Measurements from ENCODE around the genes SERPIND1 and LRRC74B.

- PRO-cap: no peak
- RAMPAGE, long total RNA: no peak
- RRBS: no CpG with 5 or more reads among the region's 11 CpGs
These were observed 22.4 kb upstream of the TXNRD2 start for GRCh38 chr22:19963877-19964490.

DNA sequence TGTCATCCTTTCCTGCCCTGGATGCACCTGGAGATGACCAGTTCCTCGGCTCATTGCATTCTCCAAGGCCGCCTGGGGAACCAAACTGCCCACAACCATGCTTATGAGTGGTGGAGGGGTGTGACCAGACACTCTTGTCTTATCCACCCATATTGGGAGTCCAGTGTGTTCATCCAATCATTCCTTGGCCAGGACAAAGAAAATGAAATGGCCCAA is 1.2 kb upstream of the ARVCF start:
- PRO-cap: no peak
- RAMPAGE, long total RNA: no peak
- RRBS: no CpG with 5 or more reads among the region's 2 CpGs

GRCh38 chr22:20043107-20043684 is 22.3 kb downstream of the TANGO2 start:
- PRO-cap: no peak
- RAMPAGE, long total RNA: no peak
- RRBS: no CpG with 5 or more reads among the region's 20 CpGs

- PRO-cap: bidirectional peak, plus-strand start at chr22:20131252, minus-strand start at chr22:20131080
- RAMPAGE, long total RNA: no peak
- RRBS: 2% methylated on average over 21 of the region's 51 CpGs
These were observed 684 bp upstream of the ZDHHC8 start for GRCh38 chr22:20130817-20131423.

- PRO-cap: no peak
- RAMPAGE, long total RNA: no peak
- RRBS: 33% methylated on average over 6 of the region's 26 CpGs
These were observed 29.9 kb downstream of the RTN4R start for GRCh38 chr22:20237933-20238945.

DNA sequence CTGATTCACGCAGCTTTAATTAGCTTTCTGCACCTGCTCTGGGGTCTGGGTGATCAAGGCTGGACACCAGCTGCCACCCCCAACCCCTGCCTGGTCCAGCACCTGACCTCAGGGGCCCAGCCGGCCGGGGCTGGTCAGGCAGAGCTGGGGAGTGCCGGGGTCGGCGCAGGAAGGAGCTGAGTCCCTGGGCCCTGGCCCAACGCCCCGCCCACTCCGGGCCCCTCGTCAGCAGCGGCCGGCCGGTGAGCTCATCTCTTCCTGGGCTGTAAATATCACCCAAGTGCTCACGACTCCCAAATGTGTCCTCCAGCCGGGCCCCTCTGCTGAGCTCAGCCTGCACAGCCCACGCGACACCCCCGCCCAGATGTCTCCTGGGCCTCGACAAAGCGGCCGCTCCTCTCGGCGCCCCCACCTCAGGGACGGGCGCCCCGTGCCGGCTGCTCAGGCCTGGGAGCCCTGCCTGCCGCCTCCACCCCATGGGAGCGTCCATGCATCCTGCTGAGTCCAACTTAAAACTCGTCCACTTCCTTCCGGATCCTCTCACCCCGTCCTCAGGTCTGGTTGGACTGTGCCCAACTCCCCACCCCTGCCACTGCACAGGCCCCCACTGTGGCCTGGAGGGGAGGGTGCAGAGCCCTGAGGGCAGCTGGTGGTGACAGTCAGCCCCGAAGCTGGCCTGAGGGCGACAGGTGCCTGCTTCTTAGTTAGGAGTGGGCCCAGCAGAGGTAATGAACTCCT is 29.0 kb downstream of the RTN4R start:
- PRO-cap: no peak
- RAMPAGE, long total RNA: no peak
- RRBS: 22% methylated on average over 18 of the region's 34 CpGs

DNA sequence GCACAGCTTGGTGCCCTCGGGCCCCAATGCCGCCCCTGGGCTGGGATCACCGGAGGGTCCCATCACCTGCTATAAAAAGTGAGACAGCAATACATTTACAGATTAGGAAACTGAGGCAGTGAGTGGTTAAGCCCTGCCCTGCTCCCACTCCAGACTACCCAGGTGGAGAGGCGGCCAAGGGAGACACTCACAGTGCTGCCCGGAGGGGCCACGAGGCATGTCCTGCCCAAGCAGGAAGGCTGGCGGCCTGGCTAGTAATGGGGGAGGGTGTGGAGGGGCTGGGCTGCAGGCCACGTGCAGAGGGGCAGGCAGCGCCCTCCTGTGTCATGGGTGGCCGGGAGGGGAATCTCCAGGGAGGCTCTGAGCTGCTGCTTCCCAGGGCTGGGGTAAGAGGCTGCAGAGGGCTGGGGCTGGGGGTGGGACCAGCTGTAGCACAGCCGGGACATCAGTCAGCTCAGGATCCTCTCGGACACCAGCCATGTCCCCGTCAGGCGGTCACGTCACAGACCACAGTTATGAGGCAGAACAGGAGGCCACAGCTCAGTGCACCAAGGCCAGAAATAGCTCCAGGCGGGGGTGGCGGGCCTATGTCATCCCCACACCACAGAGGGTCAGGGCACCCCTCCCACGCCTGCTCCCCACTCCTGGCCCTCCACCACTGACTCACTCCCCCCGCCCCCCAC is 21.2 kb downstream of the RTN4R start:
- PRO-cap: no peak
- RAMPAGE, long total RNA: no peak
- RRBS: 70% methylated on average over 5 of the region's 19 CpGs

GRCh38 chr22:20322935-20323235 is 3.0 kb upstream of the DGCR6L start:
- PRO-cap: no peak
- RAMPAGE, long total RNA: no peak
- RRBS: no CpG with 5 or more reads among the region's 8 CpGs

DNA sequence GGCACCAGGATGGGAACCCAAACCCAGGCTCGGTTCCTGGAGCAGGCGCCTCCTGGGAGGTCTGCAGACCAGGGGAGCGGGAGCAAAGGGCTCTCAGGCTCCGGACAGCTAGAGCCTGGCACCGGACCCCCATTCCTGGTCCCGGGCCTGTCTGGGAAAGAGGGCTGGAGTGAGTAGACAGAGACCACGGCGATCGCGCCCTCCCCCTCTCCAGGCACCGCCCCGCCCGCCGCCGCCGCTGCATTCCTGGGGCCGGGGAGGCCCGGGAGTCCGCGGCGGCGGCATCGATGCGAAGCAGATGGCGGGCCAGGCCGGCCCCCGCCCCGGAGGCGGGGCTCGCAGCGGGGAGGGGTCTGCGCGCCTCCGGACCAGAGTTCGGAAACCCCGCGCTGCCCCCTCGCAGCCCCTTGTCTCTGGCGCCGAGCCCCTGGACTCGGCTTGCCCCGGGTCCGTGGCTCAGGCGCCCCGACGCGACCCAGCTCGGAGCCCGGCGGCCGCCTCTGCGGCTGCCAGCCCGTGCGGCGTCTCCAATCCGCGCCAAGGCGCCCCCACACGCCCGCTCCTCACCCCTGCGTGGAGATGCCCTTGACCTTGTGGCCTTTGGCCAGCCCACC is 1.4 kb downstream of the SCARF2 start:
- PRO-cap: no peak
- RAMPAGE, long total RNA: no peak
- RRBS: 1% methylated on average over 38 of the region's 61 CpGs

GRCh38 chr22:20436963-20437410 is 638 bp downstream of the SCARF2 start:
- PRO-cap: no peak
- RAMPAGE, long total RNA: no peak
- RRBS: 4% methylated on average over 13 of the region's 27 CpGs

DNA sequence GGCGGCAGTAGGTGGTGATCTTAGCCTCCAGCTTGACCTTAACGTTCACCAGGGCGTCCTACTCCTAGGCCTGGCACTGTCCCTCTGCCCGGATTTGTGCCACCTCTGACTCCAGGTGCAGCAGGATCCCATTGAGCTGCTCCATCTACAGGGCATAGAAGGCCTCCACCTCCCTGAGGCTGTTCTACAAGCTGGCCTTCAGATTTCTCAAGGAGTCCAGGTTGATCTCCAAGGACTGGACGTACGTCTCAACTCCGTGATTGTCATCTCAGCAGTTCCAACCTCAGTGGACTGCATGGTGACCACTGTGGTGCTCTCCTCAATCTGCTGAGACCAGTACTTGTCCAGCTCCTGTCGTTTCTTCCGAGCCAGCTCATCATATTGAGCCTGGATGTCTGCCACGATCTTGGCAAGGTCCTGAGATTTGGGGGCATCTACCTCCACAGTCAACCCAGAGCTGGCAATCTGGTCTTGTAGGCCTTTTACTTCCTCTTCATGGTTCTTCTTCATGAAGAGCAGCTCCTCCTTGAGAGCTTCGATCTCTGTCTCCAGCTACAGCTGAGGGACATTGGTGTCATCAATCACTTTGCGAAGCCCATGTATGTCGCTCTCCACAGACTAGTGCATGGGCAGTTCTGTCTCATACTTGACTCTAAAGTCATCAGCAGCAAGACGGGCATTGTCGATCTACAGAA is 12.5 kb downstream of the KLHL22 start:
- PRO-cap: no peak
- RAMPAGE, long total RNA: no peak
- RRBS: no CpG with 5 or more reads among the region's 15 CpGs

- PRO-cap: no peak
- RAMPAGE, long total RNA: no peak
- RRBS: no CpG with 5 or more reads among the region's 18 CpGs
These were observed 11.9 kb downstream of the KLHL22 start for GRCh38 chr22:20483656-20484183.

GRCh38 chr22:20662482-20663059 is 111.3 kb upstream of the SERPIND1 start:
- PRO-cap: no peak
- RAMPAGE, long total RNA: no peak
- RRBS: no CpG with 5 or more reads among the region's 5 CpGs

DNA sequence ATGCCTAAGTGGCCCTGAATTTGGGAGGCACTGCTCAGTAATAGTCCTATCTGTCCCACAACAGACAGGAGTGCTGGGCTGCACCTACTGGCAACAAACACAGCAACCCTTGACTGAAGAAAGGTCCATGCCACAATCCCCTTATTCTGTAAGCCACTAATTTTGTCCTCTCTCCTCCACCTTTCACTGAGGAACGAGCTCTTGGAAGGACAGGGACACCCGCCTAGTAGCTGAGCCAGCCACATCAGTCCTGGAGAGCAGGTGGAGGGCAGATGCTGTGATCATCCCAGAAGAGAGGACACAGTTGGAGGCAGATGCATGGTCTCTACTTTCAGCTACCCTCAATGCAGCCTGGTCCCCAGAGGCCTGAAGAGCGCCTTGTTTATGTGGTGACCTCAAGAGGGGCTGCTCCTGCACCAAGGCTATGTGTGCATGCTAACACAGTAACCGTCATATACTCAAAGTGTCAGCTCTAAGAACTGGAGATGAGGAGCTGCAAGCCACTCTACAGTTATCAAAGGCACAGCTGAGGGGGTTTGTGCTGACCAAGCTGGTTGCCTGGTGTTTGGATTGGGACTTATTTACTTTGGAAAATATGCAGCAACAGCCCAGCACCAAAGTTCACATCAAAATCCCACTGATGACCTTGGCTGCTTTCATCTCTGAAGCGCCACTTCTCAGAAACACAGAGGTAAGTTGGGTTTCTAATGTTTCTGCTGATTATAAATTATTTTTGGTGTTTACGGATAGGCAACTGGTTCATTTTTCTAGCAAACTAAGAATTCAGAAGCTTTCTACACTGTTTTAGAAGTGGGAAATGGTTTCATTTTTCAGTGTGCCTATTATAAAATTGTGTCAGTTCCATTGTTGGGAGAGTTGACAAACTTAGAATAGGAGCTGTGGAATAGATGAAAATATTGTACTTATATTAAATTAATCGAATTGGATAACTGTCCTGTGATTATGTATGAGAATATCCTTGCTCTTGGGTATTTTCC is at the start of gene SERPIND1:
Gene SERPIND1, plus strand, starts transcription at position 659 of the 998 bp plus-strand sequence.
- PRO-cap: no peak
- RAMPAGE, long total RNA: no peak
- RRBS: no CpG with 5 or more reads among the region's 7 CpGs

DNA sequence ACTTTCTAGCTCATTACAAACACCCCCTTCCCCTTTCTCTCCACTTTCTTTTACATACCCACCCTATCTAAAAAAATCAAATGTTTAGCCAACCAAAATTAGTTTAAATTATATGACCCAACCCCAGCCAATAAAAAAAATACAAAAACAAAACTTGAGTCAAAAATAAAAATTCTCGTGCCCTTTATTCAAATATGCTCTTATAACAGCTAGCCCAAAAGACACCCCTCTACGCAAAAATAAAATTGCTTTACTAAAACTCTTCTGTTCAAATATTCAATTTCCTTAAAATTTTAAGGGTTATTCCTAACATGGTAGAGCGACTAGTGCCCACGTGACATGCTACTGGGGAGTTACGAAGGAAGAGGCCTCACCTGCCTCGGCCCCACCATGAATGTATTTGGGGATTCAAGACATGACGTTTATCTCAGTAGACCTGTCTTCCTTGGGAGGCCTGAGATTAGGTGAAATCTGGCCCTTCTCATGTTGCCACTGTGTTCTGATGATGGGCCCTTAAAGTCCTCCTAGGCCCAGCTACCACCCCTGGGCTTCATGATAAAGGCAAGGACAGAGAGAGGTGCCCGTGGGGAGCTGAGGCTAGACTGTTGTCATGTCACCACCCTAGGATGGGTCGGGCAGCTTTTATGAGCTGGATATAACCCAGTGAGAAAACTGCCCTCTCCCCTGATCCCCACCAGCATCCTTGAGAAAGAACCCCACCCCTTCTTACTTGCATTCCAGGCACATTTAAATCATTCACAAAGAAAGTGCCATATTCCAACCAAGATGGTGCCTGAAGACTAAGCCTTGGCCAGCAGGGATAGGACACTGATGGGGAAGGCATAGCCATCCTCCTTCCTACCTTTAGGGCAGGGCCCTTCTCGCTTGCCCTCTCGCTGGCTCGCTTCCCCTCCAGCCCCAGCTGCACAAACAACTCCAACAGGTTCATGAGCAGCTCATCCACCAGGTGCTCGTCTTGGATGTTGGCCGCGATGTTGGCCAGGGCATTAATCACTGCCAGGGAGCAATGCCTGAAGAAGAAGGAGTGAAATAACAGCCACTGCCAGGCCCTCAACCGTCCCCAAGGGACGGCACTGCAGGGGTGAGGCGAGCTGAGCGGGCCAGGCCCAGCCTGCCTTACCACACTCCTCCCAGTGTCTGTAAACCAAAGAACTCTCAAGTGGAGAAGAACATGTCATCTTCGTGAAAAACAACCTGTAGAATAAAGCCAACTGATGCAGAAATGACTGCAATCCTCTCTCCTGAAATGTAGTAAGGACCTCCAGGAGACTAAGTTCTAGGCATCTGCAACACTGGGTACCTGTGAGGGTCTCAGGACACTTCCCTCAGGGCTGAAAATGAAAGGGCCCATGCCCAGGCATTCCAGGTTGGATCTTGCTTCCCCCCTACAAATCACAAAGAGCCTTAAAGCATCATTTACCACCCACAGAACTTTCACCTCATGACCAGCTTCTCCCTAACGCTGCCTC is 21.9 kb downstream of the SERPIND1 start:
- PRO-cap: no peak
- RAMPAGE, long total RNA: no peak
- RRBS: no CpG with 5 or more reads among the region's 21 CpGs

DNA sequence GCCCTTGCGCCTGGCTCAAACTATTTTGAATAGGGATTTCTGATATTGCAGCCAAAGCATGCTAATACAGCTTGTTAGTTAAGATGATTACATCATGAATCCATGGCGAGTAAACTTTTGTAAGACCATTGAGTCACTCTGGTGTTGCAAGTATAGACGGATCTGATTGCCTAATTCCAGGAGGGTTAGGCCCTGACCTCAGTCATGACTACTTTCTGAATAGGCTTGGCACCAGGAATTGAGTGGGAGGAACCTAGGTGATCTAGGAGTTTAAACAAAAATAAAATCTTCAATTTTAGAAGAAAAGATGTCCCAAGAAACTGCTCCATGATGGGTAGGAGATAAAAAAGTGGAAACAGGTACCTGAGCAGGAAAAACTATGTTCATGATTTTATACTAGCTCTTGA is 12.6 kb upstream of the CRKL start:
- PRO-cap: no peak
- RAMPAGE, long total RNA: no peak
- RRBS: no CpG with 5 or more reads among the region's 3 CpGs

DNA sequence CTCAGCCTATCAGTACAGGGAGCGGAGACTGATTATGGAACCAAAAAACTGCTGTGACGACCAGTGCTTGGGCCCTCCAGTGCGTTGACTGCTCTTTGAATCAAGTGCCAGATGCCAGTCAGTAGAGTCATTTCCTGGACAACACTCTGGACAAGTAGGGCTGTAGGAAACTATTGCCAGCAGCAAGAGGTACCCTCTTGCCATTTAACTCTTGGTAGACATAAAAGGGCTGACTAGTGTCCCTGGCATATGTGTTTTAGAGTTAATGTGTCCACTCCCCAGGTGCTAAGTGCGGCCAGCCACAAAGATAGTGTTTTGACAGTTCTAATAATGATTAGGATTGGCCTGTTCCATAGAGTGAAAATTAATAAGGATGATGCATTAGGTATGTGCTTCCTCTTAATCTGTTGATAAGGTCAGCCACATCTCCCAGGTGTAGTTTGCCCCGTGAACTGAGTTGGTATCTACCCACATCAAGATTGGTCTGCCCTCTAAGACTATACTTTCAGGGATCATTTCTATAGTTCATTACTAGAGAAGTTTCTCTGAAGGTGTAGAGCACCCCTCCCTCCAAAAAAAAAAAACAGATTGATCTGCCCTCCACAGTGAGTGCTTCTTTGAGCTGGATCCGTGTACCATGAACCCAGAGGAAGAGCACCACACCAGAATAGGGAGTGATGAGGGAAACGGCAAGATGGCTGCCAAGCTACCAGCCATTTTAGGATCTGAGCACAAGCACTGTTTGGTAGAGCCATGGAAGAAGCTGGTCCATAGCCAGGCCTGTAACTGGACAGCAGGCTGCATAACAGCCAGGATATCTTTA is 20.7 kb upstream of the AIFM3 start:
- PRO-cap: no peak
- RAMPAGE, long total RNA: no peak
- RRBS: no CpG with 5 or more reads among the region's 7 CpGs

GRCh38 chr22:20968344-20968845 is 1.3 kb downstream of the AIFM3 start:
- PRO-cap: no peak
- RAMPAGE, long total RNA: no peak
- RRBS: no CpG with 5 or more reads among the region's 4 CpGs

DNA sequence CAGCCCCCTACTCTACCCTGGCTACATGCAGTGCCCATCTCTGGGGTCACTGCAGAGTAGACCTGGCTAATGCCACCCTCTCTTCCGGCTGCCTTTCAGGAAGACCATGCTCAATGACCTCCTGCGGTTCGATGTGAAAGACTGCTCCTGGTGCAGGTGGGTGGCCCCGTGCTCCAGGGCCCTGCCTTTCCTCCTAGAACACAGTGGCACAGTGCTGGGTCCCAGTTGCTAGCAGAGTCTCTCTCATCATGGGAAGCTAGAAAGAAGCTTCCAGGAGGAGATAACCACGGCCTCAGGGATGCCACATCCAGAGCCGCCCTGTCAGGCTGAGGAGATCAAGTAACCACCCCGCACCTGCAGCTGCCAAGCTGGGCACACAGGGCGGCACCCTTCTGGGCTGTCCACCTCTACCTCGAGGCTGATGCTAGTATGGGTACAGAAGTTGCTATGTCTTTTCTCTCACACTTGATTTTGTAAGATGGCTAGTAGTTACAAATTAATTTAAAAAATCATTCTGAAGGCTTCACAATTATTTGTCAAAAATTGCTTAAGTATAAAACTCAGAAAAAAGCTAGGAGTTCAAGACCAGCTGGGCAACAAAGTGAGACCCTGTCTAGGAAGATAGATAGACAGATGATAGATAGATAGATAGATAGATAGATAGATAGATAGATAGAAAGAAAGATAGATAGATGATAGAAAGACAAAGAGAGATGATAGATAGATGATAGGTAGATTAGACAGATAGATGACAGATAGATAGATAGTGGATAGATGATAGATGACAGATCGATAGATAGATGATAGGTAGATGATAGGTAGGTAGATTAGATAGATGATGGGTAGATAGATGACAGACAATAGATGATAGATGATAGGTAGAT is 3.9 kb downstream of the LZTR1 start:
- PRO-cap: no peak
- RAMPAGE, long total RNA: no peak
- RRBS: no CpG with 5 or more reads among the region's 10 CpGs

GRCh38 chr22:21045436-21046120 is at the start of gene LRRC74B:
LRRC74B (plus strand) TSS chr22:21045946.
- PRO-cap: no peak
- RAMPAGE, long total RNA: no peak
- RRBS: 3% methylated on average over 8 of the region's 42 CpGs

Data from lung (tissue), 4 donors.